Esophagus muscularis mucosa (tissue), 4 donors: Measurements from ENCODE around the gene SLC44A2.

DNA sequence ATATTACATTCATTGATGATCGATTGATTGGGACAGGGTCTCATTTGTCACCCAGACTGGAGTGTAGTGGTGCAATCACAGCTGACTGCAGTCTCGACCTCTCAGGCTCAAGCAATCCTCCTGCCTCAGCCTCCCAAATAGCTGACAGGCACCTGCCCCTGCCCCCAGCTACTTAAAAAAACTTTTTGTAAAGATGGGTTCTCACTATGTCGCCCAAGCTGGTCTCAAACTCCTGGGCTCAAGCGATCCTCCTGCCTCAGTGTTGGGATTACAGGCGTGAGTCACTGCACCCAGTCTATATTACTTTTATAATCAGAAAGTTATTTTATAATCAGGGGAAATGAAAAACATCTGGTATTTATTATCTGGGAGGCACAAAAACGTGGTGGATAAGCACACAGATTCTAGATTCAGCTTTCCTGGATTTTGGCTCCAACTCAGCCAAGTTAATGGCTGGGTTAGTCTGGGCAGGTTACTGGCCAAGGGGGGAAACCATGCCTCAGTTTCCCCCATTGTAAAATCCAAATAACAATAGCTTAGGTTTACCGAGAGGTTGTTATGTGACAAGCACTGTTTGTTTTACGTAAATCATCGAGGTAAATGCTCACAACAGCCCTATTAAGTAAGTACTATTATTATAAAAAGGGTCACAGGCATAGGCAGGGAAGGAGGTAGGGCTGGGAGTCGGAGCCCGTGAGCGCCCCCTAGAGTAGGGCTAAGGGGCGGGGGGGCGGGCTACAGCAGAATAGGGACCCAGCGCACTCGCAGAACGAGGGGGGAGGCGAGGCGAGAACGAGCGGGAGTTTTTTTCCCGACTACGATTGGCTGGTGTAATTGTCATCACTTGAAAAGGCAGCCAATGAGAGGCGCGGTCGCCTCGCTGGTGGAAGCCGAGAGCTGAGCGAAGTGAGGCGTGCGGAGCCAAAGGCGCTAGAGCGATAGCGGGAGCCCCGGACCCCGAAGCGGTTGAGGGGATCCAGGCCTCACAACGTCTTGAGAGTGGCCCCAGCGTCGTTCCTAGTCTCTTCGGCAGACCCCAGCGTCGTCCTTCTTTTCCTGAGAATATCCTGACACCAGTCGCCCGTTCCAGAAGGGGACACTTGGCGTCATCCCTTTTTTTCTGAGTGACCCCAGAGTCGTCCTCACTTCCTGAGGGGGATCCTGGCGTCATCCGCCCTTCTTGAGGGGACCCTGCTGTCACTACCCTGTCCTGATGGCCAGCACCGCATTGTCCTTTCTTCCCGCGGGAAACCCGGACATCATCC is 24.4 kb downstream of the KEAP1 start:
- PRO-cap: unidirectional peak, plus-strand start at position 859 of the sequence
- RAMPAGE, long total RNA, 4 experiments: no peak in any of the 4 experiments

DNA sequence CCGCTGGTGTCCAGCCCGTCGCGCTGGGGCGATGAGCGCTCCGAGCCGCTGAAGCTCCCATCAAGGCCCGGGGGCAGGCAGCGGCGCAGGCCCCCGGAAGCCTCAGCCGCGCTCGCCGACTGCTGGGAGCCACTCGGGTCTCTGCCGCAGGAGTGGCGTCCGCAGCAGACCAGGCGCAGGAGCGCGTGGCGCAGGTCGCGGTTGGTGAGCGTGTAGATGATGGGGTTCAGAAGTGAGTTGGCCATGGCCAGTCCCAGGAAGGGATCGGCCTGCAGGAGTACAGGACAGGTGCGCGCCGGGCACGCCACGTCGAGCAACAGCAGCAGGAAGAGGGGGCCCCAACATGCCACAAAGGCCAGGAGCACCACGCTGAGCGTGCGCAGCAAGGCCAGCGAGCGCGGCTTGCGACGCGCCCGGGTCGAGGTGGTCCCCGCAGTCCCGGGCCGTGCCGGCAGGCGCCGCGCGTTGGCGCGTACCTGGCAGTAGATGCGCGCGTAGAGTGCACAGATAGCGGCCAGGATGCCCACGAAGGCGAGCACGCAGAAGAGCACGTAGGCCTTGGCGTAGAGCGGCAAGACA is 3.3 kb downstream of the S1PR5 start:
- PRO-cap: no peak
- RAMPAGE, long total RNA, 4 experiments: no peak in any of the 4 experiments

DNA sequence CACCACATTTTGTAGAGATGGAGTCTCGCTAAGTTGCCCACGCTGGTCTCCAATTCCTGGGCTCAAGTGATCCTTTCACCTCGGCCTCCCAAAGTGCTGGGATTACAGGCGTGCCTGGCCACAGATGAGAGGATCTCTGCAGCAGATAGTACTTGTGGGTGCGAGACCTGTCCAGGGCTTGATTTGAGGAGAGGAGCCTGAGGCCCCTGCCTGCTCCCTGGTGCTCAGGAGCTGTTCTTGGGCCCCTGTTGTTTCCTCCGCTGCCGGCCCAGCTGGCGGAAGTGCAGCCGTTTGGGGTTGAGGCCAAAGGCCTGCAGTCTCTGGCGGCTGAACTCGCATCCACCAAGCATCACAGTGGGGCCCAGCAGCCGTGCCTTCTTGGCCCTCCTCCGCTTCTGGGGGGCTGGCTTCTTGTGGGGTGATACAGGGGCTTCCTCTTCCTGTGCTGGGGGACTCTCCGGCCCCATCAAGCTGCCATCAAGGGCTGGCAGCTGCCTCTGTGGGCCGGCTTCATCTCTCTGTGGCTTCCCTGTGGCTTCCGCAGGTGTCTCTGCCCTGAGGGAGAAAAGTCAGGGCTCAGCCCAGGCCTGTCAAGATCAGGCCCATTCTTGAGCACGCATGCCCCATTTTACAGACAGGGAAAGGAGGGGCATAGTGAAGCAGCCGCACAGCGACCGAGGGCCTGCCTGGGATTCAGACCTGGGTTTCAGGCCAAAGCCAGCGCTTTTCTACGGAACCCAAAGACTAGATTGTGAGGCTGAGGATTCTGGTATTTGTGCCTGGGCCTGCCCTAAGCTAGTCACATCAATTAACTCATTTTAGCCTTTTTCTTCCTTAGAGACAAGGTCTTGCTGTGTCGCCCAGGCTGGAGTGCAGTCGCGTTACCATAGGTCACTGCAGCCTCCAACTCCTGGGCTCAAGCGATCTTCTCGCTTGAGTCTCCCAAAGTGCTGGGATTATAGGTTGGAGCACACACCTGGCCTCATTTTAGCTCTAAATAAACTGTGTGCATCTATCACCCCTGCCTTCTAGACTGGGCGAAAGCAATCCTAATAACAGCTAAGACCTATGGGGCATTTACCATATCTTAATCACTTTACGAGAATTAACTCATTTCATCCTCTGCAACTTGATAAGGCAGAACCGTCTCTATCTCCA is 10.4 kb downstream of the ATG4D start:
- PRO-cap: no peak
- RAMPAGE, long total RNA, 4 experiments: no peak in any of the 4 experiments

DNA sequence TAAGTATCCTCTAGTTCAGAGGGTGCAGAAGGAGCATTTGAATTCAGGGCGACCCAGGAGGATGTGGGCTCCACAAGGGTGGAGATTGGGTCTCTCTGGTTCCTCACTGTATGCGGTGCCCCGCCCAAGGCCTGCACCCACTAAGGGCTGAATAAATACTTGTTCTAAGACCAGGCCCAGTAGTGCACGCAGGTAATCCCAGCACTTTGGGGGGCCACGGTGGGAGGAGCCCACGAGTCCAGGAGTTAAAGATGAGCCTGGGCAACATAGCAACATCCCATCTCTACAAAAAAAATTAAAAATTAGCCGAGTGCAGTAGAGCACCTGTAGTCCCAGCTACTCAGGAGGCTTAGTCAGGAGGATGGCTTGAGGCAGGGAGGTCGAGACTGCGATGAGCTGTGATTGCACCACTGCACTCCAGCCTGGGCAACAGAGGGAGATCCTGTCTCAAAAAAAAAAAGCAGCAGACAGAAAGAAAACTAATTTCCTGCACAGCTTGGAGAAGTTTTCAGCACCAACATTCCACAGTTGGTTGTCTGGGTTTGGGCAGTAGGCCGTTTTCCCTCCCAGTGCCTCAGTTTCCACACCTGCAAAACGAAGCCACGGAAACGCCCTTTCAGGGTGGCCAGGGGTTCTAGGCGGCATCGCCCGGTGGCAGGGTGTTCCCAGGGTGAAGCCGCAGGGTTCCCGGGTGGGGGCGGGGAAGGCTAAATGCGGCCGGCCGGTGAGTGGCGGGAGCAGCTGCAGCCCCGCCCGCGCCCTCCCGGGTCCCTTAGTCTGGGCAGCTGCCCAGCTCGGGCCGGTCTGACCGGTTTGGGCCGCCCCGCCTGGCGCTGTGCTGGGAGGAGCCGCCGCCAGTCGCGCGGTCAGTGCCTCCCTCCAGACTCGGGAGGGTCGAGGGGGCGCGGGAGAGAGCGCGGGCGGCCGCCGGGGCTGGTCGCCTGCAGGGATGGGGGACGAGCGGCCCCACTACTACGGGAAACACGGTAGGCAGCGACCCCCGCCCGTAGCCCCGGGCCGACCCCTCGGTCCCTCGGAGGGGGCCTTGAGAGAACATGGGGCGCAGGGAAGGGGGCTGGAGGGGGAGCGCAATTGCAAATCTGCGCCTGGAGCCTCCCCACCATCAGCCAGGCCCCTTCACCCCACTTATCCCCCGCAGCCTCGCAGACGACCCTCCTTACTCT is at the start of gene SLC44A2:
SLC44A2 (plus strand) TSS at position 869 of the 1,184 bp plus-strand sequence.
- PRO-cap: unidirectional peak, plus-strand start at position 869 of the sequence
- RAMPAGE, long total RNA, 4 experiments: no peak in any of the 4 experiments

- PRO-cap: no peak
- RAMPAGE, long total RNA, 4 experiments: no peak in any of the 4 experiments
Observed at GRCh38 chr19:10625869-10626193, 478 bp downstream of the SLC44A2 start.

- PRO-cap: no peak
- RAMPAGE, long total RNA, 4 experiments: no peak in any of the 4 experiments
Observed at GRCh38 chr19:10677875-10678290, 23.4 kb upstream of the QTRT1 start.

DNA sequence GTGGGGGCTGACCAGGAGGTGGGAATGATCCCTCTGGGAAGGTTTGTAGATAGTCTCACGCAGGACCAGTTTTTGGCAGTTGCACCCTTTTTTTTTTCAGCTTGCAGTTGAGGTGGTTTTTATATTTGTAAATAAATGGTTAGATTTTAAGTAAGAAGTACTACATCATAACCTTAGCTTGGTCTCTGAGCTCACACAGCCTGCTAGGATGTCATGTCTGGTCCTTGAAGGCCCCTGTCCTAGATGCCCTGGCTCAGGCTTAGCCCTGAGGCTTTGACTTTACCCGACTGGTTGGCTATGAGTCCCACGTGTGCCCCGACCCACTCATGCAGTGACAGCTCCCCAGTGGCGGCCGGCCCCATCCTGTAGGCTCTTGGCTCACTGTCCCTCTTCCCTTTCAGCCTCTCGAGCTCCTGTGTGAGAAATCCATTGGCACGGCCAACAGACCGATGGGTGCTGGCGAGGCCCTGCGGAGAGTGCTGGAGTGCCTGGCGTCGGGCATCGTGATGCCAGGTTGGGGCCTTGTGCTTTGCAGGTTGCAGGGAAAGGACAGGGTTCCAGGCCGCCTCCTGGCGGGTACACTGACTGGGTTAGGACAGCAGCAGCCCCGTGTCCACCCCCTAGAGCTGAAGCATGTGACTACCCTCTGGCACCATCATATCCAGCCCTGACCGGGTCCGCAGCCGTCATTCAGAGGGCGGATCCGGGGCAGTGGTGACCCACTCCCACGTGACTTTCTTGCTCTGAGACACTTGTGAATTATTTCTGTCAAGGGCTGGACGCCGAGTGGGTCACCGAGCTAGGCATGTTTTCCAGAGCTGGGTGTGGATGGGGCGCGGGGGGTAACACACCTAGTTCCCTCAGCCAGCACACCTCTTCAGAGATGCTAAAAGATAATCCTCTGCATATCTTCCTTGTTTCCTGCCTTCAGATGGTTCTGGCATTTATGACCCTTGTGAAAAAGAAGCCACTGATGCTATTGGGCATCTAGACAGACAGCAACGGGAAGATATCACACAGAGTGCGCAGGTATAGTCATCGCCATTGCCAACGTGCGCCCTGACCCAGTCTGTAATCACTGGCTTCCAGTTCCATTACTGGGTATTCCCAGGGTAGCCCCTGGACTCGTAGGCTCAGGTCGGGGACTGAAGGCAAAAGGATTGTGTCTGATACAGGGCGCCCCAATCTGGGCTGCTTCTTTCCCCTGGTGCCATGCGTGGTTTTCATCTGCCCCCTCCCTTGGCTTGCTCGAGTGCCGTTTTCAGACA is 21.4 kb upstream of the QTRT1 start:
- PRO-cap: no peak
- RAMPAGE, long total RNA, 4 experiments: no peak in any of the 4 experiments

GRCh38 chr19:10682493-10683058 is 18.7 kb upstream of the QTRT1 start:
- PRO-cap: no peak
- RAMPAGE, long total RNA, 4 experiments: no peak in any of the 4 experiments

DNA sequence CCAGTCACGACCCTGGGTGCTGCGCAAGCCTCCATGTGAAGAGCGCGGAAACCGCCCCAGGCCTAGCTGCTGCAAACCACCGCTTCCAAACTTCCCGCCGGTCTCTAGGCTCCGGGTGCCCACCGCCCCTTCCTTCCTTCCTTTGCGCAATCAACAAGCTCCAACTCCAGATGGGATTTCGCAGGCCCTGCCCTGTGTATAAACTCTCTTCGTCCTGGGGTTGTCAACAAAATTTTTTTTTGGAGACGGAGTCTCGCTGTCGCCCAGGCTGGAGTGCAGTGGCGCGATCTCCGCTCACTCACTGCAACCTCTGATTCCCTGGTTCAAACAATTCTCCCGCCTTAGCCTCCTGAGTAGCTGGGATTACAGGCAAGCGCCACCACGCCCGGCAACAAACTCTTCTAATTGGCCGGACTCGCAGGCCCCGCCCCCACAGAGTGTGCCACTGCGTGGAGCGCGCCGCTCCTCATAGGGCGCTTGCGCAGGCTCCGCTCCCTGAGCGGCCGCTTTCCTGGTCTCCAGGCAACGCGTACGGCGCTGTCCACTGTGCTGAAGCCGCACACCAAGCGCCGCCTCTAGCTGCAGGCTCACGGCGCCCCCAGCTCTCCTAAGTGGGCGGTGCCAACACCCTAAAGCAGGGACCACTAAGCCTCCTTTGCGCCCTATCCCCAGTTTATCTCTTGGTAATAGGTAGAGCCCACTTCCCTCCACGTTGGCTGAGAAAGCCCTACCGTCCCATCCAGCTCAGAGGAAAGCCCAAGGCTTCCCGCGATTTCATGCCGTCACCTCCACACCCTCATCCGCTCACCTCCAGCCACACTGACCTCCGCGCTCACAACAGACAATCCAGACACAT is 5.6 kb upstream of the QTRT1 start:
- PRO-cap: no peak
- RAMPAGE, long total RNA, 4 experiments: no peak in any of the 4 experiments

DNA sequence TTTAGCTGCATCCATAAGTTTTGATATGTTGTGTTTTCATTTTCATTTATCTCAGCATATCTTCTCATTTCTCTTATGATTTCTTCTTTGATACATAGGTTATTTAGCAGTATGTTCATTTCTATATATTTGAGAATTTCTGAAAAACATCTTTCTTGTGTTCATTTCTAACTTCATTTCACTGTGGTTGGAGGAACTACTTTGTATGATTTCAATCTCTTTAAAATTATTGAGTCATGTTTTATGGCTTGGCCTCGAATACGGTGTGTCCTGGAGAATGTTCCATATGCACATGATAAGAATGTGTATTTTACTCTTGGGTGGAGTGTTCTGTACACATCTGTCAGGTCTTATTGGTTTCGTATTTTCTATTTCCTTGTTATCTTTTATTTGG is 22.9 kb downstream of the DNM2 start:
- PRO-cap: no peak
- RAMPAGE, long total RNA, 4 experiments: no peak in any of the 4 experiments

- PRO-cap: no peak
- RAMPAGE, long total RNA, 4 experiments: no peak in any of the 4 experiments
Observed at GRCh38 chr19:10748471-10749646, 31.0 kb downstream of the DNM2 start.

GRCh38 chr19:10750817-10752121 is 33.4 kb downstream of the DNM2 start:
- PRO-cap: unidirectional peak, plus-strand start at chr19:10751461; unidirectional peak, plus-strand start at chr19:10751476
- RAMPAGE, long total RNA, 4 experiments: no peak in any of the 4 experiments

- PRO-cap: no peak
- RAMPAGE, long total RNA, 4 experiments: no peak in any of the 4 experiments
Observed at GRCh38 chr19:10752155-10752637, 34.3 kb downstream of the DNM2 start.

- PRO-cap: no peak
- RAMPAGE, long total RNA, 4 experiments: no peak in any of the 4 experiments
Observed at GRCh38 chr19:10777370-10777741, 58.7 kb downstream of the TMED1 start.

DNA sequence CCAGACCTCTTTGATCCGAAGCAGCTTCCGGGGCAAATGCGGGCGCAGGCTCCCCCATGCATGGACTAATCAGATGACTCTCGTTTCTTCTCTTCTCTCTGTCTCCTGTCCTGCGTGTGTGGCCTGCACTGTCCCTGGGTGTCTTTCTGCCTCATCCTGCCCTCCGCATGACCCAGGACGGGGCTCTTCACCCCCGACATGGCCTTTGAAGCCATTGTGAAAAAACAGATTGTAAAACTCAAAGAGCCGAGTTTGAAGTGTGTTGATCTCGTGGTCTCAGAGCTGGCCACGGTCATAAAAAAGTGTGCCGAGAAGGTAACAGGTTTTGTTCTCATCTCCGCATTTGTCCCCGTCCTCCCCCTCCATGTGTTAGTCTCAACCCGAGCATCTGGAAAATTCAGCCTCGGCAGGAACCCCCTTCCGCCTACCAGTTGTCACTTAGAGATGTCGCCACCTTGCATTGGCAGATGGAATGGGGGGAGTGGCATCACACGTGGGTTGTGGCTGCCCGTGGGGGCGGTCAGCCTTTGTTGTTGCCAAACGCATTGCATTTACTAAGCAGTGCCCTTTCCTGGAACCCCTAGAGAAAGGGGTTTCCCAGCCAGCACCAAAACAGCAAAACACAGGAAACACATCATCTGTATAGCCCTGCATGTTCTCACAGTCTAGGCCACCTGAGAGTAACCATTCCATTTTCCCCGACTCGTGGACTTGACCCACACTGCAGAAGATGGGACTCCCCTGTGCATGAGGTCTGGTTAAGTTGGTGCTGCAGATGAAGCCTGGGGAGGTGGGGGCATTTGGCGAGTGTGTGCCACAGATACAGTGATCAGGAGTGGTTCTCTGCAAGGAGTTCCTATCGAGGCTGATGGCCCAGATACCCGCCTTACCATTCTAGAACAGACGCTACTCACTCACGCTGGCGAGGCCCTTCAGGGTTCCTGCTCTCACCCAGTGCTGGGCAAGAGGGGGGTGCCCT is 38.5 kb downstream of the TMED1 start:
- PRO-cap: no peak
- RAMPAGE, long total RNA, 4 experiments: no peak in any of the 4 experiments

DNA sequence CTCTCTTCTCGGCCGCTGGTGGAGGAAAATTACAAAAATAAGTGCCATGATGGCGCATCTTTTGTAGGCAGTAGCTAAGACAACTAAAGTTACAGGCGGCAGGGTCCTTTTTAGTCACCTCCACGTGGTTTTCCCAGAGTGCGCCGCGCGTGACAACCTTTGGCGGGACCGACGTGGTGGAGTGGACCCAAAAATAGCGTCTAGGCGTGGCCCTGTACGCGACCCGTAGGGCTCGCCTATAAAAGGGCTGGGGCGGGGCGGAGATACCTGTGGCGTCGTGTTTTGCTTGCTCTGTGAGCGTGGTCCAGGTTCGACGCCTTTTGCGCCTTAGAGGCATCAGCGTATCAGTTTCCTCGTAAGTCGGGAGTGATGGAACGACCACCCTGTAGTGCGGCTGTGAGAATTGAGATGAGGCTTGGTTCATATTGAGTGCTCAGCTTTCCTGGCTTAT is 429 bp upstream of the TMED1 start:
- PRO-cap: bidirectional peak, plus-strand start at position 136 of the sequence, minus-strand start outside the sequence; unidirectional peak, plus-strand start at position 270 of the sequence
- RAMPAGE, long total RNA, 4 experiments: no peak in any of the 4 experiments

GRCh38 chr19:10874051-10874718 is 2.8 kb downstream of the CARM1 start:
- PRO-cap: no peak
- RAMPAGE, long total RNA, 4 experiments: no peak in any of the 4 experiments

GRCh38 chr19:10995965-10996694 is 35.3 kb downstream of the SMARCA4 start:
- PRO-cap: no peak
- RAMPAGE, long total RNA, 4 experiments: no peak in any of the 4 experiments

GRCh38 chr19:11018134-11018609 is 57.3 kb downstream of the SMARCA4 start:
- PRO-cap: no peak
- RAMPAGE, long total RNA, 4 experiments: no peak in any of the 4 experiments

- PRO-cap: no peak
- RAMPAGE, long total RNA, 4 experiments: no peak in any of the 4 experiments
Observed at GRCh38 chr19:11033062-11033540, 56.2 kb upstream of the LDLR start.